ENCODE results near the gene LDHAL6B.

DNA sequence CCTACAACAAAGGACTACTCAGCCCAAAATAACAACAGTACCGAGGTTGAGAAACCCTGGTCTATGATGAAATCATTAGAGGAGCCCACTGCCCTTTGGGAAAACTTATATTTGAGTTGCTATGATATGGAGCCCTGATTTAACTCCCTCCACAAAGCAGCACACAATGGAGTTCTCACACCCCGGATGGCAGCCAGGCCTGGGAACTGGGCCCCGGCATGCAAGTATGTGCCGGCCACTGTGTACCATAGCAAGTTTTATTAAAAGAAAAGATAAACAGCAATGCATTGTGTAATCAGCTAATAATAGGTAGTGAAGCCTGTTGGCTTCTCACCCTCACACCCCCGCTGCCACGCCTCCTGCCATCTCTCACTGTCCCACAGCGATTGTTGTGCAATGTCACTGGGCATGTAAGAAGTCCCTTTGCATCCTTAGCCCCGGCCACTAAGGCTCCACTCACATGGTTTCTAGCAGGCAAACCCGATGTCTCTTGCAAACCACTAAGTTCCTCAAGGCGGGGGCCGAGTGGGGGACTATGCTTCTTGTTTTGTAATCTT lies 109.9 kb downstream of the AQP9 start:
- PRO-cap, result bidirectional peak, plus-strand start at position 396 of the sequence, minus-strand start at position 230 of the sequence

DNA sequence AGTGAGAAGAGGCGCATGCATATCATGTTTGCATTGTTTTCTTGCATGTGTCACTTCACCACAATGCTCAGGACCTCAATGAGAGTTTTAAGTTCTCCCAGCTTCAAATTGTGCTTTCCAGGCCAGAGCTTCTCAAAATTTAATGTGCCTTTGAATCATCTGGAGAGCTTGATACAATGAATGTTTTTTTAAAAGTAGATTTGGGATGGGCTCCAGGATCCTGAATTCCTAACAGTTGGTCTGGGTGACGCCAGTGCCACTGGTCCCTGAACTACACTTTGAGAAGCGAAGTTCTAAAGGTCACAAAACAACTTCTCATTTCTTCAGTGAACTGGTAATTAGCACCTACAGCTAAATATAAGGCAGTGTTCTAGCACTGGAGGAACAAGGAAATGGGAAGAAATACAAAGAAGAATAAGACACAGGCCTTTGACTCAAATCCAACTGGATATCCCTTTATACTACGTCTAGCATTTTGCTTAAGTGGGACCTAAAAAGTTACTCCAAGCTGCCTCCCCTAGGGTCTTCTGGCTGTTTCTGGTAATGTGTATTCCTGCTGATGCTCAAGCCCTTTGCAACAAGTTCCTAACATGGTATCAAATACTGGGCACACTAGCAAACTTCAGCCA lies 15.8 kb downstream of the LIPC start:
- PRO-cap, result no peak

- PRO-cap, result no peak
Observed at GRCh38 chr15:58472709-58473678, 41.2 kb downstream of the LIPC start.

DNA sequence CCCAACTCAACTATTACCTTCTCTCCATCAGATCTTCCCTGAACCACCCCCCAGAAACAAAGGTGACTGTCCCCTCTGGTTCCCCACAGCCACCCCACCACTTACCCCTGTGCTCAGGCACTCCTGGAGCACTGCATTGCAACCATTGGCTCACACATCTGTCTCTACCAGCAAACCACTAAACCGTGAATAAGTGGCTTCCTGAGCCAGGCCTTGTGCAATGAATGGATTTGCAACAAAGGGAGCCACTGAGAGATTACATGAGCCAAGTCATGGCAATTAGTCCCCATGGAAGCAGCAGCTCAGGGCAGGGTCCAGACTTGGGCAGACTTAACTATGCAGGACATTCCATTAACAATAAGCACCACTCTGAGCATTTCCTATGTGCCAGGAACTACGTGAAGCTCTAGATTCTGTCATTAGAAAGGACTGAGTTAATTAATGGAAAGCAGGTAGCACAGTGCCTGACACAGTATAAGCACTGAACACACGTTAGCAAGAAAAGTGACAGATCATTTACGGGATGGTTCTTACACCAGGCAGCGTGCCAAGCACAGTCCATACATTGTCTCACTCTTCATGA lies 43.8 kb downstream of the LIPC start:
- PRO-cap, result no peak

GRCh38 chr15:58484596-58485135 lies 52.9 kb downstream of the LIPC start:
- PRO-cap, result no peak

DNA sequence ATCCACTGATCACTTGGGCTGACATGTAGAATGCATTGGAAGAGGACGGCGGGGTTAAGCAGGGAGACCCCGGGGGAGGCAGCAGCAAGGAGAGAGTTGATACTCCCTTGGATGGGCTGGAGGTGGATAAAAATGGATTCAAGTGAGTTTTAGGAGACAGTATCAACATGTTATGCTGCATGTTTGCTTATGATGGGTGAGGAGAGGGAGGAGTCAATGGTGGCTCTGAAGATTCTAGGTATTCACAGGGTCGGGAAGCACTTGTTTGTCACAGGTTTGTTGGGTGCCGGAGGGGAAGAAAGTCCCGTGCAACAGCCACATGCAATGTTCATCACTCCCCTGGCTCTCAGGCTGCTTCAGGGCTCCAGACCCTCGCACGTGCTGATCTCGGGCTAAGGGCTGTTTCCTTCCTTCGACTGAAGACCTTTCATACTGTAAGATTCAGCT lies 53.4 kb downstream of the LIPC start:
- PRO-cap, result no peak

- PRO-cap, result no peak
Observed at GRCh38 chr15:58604069-58605281, 145.0 kb downstream of the ADAM10 start.

GRCh38 chr15:58667003-58668219 lies 82.1 kb downstream of the ADAM10 start:
- PRO-cap, result no peak

DNA sequence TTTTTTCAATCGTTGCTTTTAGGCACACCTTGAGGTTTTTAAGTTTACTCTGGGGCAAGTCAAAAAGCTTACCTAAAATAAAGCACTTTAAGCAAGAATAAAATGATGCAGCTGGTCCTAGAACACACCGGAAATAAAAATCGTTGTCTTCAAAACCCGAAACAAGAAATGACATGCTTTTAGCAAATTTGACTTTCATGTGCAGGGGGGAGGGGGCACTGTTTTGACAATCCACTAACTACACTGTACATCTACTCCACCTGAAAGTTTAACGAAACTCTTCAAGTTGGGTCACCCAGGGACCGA lies 1.2 kb downstream of the ADAM10 start:
- PRO-cap, result no peak

GRCh38 chr15:58864535-58865446 lies 68.7 kb downstream of the SLTM start:
- PRO-cap, result unidirectional peak, plus-strand start at chr15:58864752; bidirectional peak, plus-strand start at chr15:58865322, minus-strand start at chr15:58865300

- PRO-cap, result no peak
Observed at GRCh38 chr15:58932969-58933260, 564 bp downstream of the SLTM start.

GRCh38 chr15:59158557-59159230 lies 47.9 kb upstream of the LDHAL6B start:
- PRO-cap, result no peak

DNA sequence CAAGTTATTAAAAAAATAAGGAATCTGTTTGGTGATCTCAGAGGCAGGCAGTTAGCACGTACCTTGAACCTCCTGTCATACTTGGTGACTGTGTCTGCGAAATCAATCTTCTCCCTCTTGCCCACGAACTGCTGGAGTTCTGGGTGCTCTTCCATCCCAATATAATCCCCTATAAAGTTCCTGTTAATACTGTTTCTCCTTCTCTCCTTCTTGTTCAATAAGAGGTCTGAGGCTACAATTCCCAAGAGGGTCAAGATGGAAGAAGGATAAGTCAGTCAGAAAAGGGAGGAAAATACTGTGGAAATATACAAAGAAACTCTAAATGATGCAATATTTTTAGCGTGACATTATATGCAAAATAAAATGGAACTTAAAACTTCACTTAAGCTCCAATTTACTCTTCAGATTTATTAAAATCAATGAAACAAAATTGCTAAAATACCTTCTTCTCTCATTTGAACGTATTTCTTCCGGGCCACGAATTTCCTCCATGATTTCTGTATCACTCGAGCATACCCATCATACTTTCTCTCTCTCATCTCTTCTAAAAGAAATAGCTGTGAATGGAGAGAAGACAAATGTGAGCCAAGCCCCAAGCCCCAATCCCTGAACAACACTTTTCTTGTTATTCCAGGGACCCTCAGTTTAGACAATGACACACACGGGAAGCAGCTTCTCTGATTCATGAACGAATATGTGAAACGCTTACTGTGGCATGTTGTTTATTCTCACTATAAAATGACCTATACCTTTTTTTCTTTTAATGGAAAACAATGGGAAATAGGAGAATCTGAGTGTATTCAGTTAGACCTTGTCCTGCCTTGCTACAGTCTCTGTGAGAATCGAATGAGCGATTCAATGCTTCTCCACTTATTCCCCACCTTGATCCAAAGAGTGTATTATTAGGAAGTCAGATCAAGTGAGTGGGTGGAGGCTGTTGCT lies 32.7 kb upstream of the LDHAL6B start:
- PRO-cap, result no peak

GRCh38 chr15:59206540-59206996 lies at the start of gene LDHAL6B:
LDHAL6B (plus strand) TSS chr15:59206843.
- PRO-cap, result no peak

DNA sequence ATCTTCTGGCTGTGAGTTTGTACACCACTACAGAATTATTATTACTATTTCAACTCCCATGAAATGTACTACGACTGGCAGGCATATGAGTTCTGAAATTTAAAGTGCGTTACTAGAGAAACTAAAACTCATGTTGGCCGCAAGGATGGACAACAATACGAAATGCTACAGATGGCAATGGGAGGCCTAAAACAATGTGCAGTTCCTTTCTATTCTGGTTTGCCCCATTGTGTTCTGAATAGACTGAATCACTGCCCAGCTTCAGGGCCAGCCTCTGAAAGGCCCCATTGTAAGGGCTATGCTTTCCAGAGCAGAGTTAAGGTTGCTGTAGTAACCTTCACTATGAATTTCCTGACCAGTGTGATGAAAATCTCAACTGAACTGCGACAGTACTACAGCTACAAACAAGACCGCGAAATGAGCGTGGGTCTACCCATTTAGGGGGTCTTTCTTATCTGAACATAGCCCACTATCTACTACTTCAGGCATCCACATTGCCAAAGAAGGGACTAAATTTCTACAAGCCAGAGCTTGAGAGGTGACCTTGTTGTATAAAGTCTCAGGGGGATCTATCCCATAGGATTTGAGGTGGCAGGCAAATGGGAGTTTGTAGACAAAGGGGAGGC lies 80.2 kb downstream of the MYO1E start:
- PRO-cap, result no peak

DNA sequence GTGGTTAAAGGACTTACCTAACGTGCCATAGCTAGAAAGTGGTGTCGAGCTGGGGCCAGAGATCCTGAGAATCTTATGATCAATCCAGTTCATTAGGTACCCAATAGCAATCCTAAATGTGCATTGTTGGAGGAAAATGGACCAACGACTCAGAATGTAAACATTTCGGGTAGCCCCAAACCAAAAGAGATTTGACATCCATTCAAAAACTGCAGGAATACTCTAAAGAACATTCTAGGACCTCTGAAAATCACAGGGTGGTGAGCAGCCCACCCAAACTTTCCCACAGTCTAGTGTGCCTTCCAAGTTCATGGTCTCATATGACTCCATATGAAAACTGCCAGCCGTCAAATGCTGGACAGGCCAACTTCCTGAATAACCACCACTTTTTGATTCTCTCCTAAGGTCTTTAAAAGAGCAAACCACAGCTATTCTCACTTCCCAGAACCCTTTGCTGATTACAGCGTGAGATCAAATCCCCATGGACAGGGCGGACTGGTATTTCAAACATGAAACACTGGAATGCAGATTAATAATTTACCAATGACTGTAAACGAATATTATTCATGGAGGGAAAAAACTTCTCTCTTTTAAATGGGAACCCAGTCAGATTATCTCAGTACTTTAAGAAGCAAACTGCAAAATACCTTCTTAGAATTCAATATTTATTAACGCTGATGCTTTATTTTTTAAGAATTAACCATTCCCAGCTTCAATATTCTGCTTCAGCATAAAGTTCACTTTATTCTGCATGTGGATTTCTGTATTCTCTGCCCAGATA lies 43.2 kb downstream of the MYO1E start:
- PRO-cap, result no peak

- PRO-cap, result no peak
Observed at GRCh38 chr15:59593168-59593560, 18.4 kb upstream of the GCNT3 start.

- PRO-cap, result no peak
Observed at GRCh38 chr15:59685743-59686342, 3.3 kb downstream of the BNIP2 start.

- PRO-cap, result no peak
Observed at GRCh38 chr15:59996993-59997893, 6.9 kb upstream of the FOXB1 start.

- PRO-cap, result no peak
Observed at GRCh38 chr15:60189005-60189334, 184.9 kb downstream of the FOXB1 start.